ENCODE results near the gene IMMP2L.

GRCh38 chr7:106858850-106859609 is 6.1 kb upstream of the PIK3CG start:
- PRO-cap, result no peak
- RRBS, result 20% methylated on average over 1 of the region's 8 CpGs

DNA sequence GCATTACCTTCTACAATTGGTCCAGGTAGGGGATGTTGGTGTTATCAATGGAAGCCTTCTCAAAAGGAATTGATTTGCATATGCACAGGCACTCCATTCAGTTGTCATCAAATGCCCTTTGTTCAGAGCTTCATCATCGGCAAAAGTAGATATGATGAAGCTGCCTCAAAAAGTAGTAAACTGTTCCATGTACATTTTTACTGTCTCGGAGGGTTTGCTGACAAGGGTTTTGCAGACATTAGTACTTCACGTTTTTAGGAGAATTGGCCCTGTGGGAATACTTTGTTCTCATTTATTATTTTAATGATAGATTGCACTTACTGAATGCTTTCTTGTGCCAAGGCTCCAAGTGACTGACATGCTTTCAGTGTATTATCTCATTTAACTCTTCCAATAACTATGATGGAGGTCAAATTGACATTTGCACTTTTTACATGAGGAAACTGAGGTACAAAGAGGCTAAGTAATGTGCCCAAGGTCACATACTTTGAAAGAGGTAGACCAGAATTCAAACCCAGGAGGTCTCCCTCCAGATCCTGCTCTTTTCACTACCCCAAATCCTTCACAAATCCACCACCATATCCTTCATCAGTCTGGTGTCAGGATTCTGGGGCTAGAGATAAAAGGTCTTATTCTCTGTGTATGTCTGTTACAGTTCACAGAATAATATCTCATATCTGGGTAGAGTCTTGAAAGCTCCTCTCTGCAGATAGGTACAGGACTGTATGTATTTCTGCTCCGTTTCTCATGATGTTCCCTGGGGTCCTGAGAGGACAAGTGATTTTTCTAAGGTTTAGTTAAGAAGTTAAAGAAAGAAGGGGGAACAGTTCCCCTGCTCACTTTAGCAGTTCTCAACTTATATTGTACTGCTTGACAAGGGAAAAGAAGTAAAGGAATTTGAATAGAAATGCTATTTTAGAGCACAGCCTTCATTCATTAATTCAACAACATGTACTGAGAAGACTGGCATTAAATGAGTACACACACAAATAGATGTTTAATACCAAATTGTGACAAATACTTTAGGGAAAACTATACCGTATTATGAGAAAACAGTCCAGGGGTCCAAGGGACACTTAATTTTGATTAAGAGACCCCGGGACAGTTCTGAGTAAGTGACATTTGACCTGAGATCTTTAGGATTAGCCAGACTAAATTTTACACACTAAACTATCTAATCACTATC is 4.8 kb downstream of the PIK3CG start:
- PRO-cap, result no peak
- RRBS, result no CpG with 5 or more reads among the region's 6 CpGs

DNA sequence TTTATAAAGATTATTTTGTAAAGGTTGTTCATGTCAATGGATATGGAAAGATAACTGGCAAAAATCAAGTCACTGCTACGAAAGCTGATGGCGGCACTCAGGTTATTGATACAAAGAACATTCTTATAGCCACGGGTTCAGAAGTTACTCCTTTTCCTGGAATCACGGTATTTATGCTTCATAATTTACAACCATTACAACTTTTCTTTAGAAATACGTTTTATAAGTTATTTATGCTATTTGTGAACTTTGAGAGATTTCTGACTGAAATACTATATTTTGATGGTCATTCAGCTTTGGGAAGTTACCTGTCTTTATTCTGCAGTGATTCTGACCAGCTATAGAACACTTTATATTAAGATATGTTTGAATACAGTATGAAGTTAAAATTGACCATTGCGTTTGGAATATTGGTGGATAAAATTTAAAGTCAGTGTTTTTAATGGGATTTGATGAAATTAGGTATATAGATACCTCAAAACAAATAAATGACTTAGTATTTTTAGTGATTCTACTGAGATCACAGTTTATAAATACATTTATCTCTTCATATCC is 14.4 kb downstream of the DLD start:
- PRO-cap, result no peak
- RRBS, result no CpG with 5 or more reads among the region's 6 CpGs

- PRO-cap, result no peak
- RRBS, result no CpG with 5 or more reads among the region's 1 CpG
Measured at GRCh38 chr7:107923829-107924099, 32.8 kb downstream of the DLD start.

- PRO-cap, result no peak
- RRBS, result no CpG with 5 or more reads among the region's 11 CpGs
Measured at GRCh38 chr7:107958509-107959078, 44.4 kb downstream of the LAMB1 start.

- PRO-cap, result no peak
- RRBS, result no CpG with 5 or more reads among the region's 6 CpGs
Measured at GRCh38 chr7:108095251-108095877, 34.8 kb downstream of the LAMB4 start.

GRCh38 chr7:110900438-110901024 is 190.4 kb upstream of the LRRN3 start:
- PRO-cap, result no peak
- RRBS, result no CpG with 5 or more reads among the region's 7 CpGs

DNA sequence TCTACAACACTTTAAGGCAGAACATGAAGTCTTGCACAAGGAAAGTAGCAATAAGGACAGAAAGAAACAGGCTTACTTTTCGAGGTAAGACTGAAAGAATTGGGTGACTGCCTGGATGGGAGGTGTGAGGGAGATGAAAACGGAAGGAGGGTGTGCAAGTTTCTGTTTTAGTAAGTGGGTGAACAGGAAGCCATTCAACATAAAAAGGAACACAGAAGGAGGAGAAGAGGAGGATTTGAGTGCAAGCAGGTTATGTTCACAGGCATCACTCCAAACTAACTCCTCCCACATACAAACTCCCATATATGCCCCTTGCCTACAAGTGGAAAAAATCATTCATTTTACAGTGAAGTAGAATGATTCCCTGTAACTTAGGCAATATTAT is 77.6 kb upstream of the LRRN3 start:
- PRO-cap, result no peak
- RRBS, result no CpG with 5 or more reads among the region's 2 CpGs

DNA sequence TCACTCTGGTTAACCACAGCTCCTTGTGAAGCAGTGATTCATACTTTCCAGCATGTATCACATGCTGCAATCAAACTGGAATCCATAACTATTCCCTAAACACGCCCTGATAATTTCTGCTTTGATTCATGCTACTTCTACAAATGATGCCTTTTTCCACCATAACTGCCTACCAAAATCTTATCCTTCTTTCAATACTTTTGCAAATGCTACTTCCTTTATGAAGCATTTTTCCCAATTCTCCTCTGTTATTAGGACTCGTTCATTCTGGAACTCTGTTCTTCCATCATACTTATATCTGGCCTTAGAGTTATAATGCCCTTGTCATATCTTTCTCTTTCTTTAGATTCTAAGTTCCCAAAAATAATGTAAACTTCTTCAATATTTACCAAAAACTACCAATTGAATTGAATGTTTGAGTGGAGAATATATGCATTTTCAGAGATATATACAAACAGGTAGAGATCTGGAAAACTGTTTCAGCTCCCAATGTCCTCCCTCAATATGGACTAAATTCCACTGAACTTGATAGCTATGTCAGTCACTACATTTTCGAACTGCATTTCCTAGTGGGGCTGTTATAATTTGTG is 107.7 kb downstream of the LRRN3 start:
- PRO-cap, result no peak
- RRBS, result no CpG with 5 or more reads among the region's 3 CpGs

DNA sequence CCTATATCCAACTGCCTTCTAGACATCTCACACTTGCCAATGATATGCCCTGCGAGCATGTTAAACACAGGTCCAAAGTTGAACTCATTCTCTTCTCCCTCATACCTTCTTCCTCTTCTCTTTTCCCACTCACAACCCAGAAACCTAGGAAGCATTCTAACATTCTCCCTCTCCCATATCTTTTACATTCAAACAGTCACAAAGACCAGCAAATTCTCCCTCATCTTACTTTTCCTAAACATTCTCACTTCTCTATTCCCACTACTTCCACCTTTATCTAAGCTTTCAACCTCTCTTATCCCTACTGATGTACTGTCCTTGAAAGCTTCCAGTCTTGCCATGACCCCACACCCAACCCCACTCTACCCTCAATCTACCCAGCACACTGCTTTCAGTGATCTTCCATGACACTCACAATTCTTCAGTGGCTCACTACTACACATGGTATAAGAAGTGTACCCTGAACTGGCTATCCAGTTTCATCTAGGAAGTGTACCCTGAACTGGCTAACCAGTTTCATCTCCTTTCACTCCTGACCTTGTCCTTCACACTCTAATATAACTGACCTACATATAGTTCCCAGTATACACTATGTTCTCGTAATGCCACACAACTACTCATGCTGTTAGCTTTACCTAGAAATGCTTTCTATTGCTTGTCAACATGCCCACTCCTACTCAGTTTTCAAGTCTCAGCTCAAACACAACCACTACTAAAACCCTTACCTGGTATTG is 5.3 kb downstream of the IMMP2L start:
- PRO-cap, result no peak
- RRBS, result no CpG with 5 or more reads among the region's 2 CpGs

- PRO-cap, result bidirectional peak, plus-strand start at chr7:111562080, minus-strand start at chr7:111562007; bidirectional peak, plus-strand start at chr7:111562262, minus-strand start at chr7:111562243
- RRBS, result 3% methylated on average over 6 of the region's 51 CpGs
Measured at GRCh38 chr7:111561331-111562339, 657 bp downstream of the IMMP2L start.

- PRO-cap, result bidirectional peak, plus-strand start at chr7:111562617, minus-strand start at chr7:111562477
- RRBS, result 2% methylated on average over 18 of the region's 41 CpGs
Measured at GRCh38 chr7:111562340-111562818, at the start of gene IMMP2L. Gene IMMP2L (minus strand): TSS chr7:111562492.

GRCh38 chr7:112145710-112146093 is 60.5 kb downstream of the DOCK4 start:
- PRO-cap, result no peak
- RRBS, result no CpG with 5 or more reads among the region's 3 CpGs

GRCh38 chr7:112205301-112206139 is 679 bp downstream of the DOCK4 start:
- PRO-cap, result no peak
- RRBS, result 1% methylated on average over 11 of the region's 63 CpGs

GRCh38 chr7:112211317-112211809 is 4.9 kb downstream of the ZNF277 start:
- PRO-cap, result no peak
- RRBS, result no CpG with 5 or more reads among the region's 2 CpGs

- PRO-cap, result no peak
- RRBS, result no CpG with 5 or more reads among the region's 2 CpGs
Measured at GRCh38 chr7:112223767-112224210, 17.3 kb downstream of the ZNF277 start.

GRCh38 chr7:112508868-112509178 is 28.0 kb downstream of the LSMEM1 start:
- PRO-cap, result no peak
- RRBS, result no CpG with 5 or more reads among the region's 9 CpGs

DNA sequence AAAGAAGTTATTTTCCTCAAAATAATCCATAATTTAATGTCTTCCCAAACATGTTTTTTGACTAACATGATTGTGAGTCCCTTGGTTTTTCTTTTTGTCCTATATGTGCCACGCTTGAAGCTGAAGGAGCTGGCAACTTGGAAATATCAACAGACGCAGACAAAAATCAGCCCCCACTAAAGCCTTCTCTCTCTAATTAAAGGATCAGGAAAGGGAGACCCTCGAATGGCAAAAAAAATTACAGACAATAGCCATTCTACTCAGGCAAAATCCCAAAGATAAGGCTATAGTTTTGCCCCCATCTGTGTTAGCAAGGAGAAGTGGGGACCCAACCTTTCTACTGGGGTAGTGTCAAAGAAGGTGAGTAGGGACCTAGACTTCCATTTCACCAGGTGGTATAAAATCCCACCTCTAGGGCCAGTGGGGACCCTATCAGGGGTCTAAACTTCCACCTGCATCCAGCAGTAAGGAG is 366.9 kb downstream of the PPP1R3A start:
- PRO-cap, result no peak
- RRBS, result no CpG with 5 or more reads among the region's 3 CpGs

- PRO-cap, result no peak
- RRBS, result 8% methylated on average over 13 of the region's 58 CpGs
Measured at GRCh38 chr7:114082783-114083825, 164.3 kb upstream of the PPP1R3A start.

- PRO-cap, result no peak
- RRBS, result no CpG with 5 or more reads among the region's 6 CpGs
Measured at GRCh38 chr7:114088072-114088699, 169.4 kb upstream of the PPP1R3A start.

All from kidney (tissue), 2 donors.